ENCODE measurements around the genes SLC17A4 and H2AC4.

DNA sequence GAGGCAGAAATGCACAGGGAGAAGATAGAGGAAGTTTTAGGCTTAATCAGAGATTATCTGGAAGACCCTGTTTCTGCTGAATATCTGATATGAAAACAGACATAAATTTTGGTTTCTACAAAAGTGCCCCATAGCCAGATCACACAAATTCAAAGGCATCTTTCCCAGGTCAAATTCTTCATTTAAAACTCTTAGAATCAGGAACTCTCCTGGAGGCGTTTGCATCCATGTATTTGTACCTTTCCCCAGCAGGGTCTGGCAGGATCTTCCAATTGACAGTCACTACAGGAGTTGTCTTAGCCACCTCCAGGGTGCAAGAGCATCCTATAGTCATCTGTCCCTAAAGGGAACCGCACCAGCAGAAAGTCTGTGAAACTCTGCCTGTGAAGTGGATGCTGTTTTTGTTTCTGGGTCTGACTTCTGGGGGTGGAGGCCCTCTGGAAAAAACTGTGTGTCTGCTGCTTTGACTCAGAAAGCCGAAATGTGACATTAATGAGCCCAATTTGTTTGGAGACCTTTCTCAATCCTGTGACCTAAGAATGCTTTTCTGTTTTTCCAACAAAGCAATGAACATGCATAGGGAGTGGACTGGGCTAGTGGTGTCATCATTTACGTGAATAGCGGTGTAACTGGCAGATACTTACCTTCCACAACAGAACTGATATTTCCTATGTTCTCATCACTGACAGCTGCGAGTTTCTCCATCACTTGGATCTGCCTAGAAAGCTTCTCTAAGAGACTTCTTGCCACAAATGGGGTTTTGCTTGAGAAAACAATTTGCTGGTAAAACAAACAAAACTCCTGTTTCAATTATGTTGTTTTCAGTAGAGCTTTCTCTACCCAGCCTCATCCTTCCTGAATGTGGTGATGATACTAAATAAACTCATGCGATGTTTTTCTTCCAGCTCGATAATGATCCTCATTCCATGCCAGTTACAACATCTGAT is 33.2 kb upstream of the ARMH2 start:
- PRO-cap, result no peak

GRCh38 chr6:24834551-24835077 is 35.9 kb upstream of the ARMH2 start:
- PRO-cap, result no peak

DNA sequence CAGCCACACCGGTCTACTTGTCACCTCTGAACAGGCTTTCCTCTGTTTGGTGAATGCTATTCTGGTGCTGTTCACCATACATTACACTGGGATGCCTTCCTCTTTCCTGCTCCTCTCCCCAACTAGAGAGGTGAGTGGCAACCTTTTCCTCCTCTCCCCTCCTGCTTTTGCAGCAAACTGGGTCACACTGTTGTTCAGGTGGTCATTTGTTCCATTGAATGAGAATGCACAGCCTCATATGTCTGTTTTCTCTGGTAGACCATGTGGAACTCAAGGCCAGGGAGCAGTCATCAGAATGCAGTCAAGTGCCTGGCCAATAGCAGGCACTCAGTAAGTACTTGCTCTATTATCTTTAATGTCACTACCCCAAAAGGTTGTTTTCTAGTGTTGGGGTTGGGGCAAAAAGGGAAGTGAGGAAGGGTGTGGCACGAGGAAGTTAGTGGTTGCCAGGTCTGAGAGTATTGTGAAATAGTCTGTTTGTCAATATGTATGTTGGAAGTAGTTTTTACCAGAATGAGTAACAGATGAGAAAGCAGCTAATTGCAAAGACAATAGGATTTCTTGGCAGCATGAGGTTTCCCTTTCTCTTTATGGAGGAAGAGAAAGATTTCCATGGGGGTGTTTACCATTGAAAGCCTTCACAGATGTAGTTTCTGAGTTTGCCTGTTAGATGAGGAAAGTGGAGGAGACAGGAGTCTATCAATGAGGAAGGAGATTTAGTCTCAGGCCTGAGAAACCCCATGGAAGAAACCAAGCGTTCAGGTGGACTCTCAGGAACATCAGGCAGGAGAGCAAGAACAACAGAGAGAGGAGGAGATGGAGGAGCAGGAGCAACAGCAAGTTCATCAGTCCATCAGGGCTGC is 59.5 kb upstream of the ARMH2 start:
- PRO-cap, result unidirectional peak, plus-strand start at position 669 of the sequence

- PRO-cap, result no peak
These were observed 16.9 kb downstream of the RIPOR2 start for GRCh38 chr6:24918739-24919447.

- PRO-cap, result unidirectional peak, plus-strand start at chr6:24976390
These were observed 40.5 kb upstream of the RIPOR2 start for GRCh38 chr6:24976092-24976821.

DNA sequence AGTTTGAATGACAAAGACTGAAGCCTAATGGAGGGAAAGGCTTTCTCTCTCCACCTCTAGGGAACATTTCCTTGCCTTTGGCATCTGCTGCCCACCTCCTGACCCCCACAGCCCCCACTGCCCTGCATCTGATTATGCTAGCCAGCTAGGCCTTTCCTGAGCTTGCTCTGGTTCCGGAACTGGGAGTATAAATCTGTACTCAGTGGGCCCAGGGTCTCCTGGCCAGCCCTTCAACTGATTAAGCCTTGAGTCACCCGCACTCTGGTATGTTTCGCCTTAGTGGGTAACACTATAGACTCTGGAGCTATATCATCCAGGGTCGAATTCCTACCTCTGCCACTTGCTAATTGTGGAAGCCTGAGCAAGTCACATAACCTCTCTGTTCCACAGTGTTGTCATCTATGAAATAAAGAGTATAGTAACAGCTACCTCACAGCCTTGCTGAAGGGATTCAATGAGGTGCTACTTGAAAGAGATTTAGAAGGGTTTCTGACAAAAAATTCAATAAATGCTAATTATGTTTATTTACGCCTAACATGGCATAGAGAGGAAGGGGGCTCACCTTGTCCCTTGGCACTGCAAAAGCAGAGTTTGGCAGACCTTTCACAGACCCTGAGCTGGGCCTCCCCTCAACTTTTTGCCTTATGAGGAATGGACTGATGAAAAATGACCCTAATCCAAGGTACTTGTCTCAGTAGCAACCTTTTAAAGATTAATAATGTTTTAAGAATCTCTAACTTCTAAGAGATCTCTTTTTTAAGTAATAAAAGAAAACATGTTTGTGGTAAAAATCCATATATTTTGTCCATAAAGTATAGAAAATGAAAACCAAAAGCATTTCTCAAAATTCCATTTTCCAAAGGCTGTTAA is 45.8 kb upstream of the RIPOR2 start:
- PRO-cap, result no peak

DNA sequence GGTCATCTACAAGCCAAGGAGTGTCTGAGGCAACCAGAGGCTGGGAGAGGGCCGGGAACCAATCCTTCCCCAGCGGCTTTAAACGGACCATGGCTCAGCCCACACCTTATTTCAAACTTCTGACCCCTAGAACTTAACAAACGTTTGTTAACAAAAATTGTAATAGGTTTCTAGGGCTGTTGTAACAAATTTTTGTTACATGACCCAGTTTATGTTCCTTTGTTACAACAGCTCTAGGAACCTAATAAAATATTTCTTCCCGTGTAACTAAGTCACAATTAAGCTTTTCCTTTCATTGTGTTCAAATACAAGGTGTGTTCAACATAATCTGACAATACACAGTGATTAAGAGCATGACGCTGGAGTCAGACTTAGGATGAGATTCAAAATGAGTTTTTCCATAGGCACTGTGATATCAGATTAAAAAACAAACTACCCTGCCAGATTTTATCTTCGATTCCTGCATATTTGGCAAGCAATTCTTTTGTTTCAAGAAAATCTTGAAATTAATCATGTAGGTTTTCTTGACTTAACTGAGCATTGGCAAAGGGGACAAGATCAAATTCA is 169.5 kb upstream of the RIPOR2 start:
- PRO-cap, result no peak

DNA sequence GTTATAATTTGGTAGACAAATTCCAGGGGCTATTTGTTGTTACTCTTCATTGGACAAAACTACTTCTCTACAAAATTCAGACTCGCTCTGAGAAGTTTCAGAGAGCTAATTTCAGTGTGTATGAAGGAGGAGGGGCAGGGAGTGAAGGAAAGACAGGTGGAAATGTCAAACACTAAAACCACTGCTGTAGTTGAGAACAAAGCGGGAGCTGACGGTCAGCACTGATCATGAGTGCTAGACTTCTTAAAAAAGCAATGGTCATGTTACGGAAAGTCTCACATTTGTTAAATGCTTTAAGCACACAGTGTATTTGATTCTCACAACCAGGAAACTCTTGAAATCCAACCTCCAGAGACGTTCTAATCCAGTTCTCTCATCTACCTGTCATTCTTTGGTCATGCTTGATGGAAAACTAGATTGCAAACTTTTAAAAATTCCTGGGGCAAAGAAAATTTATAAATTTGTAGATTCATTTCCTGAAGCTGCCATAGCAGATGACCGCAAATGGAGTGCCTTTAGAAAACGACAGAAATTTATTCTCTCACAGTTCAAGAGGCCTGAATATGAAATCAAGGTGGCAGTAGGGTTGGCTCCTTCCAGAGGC is 100.7 kb upstream of the CARMIL1 start:
- PRO-cap, result no peak

DNA sequence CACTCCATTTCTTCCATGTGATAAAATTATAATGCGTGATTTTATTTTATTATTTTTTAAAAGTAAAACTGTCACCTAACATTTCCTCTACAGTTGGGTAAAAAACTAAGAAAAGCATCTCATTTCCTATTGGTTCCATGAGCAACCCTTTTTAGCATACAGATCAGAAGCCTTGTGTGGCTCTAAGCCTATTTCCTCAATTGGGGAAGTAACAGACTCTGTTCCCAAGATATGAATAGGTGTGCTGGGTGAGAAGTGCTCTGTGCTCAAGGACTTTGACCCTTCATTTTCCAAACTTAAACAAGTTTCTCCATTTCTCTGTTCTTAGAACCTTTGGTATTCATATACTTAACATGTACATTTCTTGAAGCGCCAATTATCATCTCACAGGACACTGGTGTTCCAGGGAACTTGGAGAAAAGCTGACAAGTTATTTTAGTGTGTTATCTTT is 24.1 kb downstream of the CARMIL1 start:
- PRO-cap, result no peak

GRCh38 chr6:25754381-25755069 is at the start of gene SLC17A4:
TSS of gene SLC17A4 (plus strand) at chr6:25754742.
- PRO-cap, result no peak

DNA sequence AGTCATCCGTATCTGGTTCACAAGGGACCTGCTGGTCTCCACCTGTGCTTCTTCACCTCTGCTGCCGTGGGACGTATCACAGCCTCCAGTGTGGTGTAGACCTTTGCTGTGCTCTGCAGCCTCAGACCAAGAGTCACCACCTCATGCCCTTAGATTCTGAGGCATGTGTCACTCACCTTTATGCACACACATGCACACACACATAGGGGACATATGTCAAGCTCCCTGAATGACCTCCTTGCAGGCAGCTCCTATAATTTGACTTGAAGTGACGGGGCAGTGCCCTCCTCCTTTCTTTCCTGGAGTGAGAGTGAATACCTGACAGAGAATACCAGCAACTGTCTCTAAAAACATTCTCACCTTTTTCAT is 3.4 kb downstream of the SLC17A4 start:
- PRO-cap, result no peak

DNA sequence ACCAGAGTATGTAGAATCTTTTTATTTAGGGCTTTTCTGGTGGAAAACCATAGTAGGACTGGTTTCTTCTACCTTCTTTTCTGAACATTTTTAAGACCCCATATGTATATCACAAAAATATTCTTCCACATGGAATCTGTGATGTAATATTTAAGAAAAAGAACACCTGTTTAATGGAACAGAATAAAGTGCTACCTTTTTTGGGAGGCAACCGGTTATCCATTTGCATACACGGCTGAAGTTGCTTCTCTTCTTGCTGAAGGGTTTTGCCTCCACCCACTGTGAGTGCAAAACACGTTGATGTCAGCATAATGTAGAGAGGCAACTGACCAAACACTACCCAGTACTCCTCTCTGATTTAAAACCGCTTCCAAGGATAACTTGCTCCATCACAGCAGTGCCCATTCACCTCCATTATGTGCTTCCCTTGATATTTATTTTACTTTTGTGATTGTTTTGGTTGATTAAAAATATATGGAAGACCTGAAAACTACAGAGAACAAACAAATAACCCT is 1.5 kb downstream of the SLC17A1 start:
- PRO-cap, result no peak

- PRO-cap, result bidirectional peak, plus-strand start at chr6:25963342, minus-strand start at chr6:25963343; unidirectional peak, minus-strand start at chr6:25963698
These were observed 711 bp downstream of the TRIM38 start for GRCh38 chr6:25962945-25964081.

- PRO-cap, result no peak
These were observed 1.1 kb downstream of the H3C2 start for GRCh38 chr6:26030908-26031145.

DNA sequence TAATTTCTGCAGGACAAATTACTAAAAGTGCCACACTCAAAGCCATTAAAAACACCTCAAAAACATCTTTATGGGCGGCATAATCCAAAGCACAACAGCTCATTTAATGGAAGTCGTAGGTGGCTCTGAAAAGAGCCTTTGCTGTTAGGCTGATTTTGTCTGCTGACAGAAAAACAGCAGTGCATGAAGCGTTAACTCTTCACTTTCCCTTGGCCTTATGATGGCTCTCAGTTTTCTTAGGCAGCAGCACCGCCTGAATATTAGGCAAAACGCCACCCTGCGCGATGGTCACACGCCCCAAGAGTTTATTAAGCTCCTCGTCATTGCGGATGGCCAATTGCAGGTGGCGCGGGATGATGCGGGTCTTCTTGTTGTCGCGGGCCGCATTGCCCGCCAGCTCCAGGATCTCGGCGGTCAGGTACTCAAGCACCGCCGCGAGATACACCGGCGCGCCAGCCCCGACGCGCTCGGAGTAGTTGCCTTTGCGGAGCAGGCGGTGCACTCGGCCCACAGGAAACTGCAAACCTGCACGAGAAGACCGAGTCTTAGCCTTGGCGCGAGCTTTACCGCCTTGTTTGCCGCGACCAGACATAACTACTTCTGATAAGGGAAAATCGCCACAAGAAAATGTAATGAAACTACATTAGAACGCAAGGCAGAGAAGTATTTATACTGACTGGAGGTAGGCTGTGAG is at the start of gene H2AC4:
H2AC4 (minus strand) TSS at position 642 of the 694 bp plus-strand sequence.
- PRO-cap, result unidirectional peak, plus-strand start at position 336 of the sequence; bidirectional peak, plus-strand start at position 386 of the sequence, minus-strand start at position 469 of the sequence; bidirectional peak, plus-strand start outside the sequence, minus-strand start at position 602 of the sequence

GRCh38 chr6:26044913-26045117 is 369 bp upstream of the H3C3 start:
- PRO-cap, result unidirectional peak, minus-strand start at chr6:26045016

GRCh38 chr6:26054075-26054386 is 2.2 kb downstream of the H1-2 start:
- PRO-cap, result bidirectional peak, plus-strand start at chr6:26054311, minus-strand start at chr6:26054336

DNA sequence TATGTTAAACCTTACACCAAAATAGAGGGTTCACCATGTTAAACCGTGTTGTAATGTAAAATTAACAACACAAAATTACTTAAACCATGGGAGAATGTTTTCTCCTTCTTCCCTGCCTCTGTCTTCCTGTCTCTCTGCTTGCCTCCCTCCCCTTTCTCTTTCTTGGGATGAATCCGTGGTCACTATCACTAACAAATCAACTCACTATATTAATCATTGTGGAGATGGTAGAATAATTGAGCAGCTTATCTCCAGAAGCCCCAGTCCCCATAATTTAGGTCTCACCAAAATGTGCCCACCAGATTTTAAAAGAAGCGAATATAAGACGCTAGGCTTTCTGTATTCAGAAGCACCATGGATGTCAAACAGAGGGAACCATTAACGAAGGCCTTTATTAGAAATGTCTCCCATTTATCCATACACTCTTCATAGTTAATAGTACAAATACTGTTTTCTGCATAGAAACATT is 1.8 kb downstream of the H1-2 start:
- PRO-cap, result bidirectional peak, plus-strand start at position 123 of the sequence, minus-strand start at position 136 of the sequence

DNA sequence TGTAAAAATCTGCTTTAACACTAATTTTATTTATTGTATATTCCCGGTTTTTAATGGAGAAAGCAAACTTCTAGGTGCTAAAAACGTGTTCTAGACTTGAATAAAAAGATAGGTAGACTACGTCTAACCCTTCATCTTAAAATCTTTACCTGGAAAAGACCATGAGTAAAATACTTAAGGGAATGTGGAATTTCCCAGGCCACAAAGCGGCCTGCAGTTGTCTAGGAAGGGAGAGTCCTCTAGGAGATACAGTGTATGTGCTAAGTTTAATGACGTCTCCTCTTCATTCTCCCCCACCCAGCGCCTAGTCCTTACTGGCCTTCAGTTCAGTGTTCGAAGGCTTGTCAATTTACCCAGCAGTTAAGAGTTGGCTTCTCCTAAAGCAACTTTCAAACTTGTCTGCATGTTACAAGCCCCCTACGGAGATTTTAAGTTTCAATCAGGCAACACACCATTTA is 1.4 kb downstream of the H2BC4 start:
- PRO-cap, result no peak

- PRO-cap, result no peak
These were observed 1.1 kb downstream of the H2BC4 start for GRCh38 chr6:26122766-26122889.

All from sciatic nerve (tissue), 1 donor.